ENCODE results near the gene SLC25A33.

DNA sequence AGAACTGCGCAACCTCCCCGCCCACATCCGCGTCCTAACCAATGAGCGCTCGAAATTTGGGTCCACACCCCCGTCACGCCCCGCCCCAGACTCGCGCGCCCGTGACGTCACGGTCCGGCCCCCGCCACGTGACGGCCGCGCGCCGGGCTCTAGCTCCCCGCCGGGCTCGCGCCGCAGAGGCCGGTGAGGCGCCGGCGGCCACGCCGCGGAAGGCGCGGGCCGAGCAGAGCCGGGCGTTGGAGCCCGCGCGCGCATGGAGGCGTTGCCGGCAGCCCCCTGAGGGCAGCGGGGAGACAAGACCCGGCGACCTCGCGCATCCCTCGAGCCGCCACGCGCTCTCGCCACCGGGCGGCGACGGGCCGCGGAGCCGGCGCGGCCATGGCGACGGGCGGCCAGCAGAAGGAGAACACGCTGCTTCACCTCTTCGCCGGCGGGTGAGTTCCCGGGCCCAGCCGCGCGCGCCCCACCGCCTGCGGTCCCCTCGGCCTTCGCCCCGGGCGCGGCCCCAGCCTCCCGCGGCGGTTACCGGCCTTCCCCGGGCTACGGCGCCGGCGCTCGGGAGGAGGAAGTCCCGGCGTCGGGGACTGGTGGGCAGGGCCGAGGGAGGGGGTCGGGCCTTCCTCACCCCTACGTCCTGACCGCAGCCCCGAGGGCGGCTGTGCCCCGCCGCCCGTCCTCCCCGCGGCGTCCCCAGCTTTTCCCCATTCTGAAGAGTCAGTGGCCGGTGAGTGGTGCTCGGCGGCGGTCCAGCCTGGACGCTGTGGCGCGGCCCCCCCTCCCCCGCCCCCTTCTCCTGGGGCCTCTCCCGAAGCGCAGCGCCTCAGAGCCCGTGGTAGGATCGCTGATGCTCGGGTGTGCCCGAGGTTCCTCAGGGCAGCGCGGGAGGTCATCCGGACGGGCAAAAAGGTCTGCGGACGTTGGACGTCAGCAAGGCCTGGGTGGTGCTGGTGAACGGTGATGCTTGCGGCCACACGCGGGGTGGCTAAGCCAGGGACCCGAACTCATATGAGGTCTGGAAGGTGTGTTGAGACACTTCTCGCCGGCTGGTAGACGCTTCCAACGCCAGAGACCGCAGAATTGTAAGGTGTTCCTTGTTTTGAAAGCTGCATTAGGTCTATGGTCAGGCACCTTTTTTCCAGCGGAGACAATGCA, at the start of gene SLC25A33:
Gene SLC25A33, plus strand, starts transcription at position 152 of the 1,152 bp plus-strand sequence.
- PRO-cap: bidirectional peak, plus-strand start at position 176 of the sequence, minus-strand start outside the sequence; bidirectional peak, plus-strand start at position 704 of the sequence, minus-strand start at position 542 of the sequence; unidirectional peak, minus-strand start at position 1,007 of the sequence

DNA sequence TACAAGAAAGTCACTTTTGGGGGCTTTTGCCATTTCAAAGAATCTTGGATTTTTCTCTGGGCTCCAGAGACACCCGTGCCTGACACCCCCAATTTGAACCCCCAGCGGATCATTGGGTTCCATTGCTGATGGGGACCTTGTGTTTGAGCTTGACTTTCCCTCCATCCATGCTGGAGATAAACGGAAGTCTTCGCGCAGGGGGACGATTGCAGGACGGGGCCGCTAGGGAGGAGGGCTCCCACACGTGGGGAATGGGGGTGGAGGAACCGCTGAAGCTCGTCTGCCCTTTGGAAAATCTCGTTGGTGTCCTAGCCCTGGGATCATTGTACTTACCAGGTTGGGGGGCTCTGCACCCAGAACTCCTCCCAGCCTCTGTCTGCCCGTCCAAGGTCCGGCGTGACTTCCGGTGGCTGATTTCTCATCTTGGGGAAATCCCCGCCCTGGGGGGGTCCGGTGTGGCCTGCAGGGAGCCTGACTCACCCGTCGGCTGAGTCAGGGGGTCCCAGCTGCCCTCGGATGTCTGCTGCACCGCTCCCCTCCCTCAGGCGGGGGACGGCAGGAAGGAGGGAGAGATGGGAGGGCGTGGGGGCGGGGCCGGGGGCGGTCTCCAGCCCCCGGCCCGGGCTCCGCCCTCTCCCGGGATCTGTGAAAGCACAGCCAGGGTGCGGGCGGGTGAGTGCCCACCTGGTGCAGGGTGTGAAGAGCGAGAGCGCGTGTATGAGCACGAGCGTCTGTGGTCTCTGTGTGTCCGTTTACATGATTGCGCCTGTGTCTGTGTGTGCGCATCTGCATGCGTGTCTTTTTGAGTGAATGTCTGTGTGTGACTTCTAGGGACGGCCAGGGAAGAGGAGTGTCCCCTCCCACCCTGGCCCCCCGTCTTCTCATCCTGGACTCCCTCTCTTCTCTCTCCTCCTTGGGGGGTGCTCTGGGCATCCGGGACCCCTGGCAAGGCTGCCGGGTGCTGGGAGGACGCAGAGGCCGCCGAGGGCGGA, 35.8 kb downstream of the PIK3CD start:
- PRO-cap: no peak

- PRO-cap: no peak
Observed at GRCh38 chr1:9688659-9688961, 37.1 kb downstream of the PIK3CD start.

DNA sequence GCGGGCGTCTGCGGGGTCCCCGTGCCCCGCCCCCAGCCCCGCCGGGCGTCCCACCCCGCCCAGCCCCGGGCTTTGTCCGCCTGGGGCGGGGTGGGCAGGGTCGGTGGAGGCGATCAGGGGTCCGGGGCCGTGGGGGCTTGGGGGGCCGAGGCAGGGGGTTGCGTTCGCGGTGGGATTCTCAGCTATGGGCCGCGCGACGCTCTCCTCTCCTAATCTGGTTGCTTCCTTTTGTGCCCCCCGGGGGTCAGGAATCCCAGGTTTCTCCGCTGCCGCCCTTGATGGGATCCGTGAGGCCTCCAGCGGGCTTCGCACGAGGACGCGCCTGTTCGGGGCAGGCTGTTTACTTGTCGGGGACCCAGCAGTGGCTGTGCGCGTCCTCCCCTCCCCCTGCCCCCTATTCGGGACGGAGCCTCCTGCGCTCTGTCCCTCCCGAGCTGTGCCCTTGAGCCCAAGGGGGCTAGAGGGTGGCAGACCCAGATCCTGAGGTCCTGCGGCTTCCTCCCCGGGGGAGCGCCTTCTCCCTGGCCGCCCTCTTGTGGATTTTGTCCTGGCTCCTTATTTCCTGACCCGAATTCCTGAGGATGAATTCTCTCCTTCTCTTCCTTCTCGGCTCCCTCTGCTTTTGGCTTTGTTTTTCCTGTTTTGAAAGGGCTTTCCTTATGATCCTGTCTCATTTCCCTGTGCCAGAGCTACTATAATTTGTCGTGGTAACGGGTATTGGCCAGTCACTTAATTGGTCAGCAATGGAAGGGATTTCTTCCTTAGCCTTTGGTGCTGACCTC, 38.4 kb downstream of the PIK3CD start:
- PRO-cap: no peak

GRCh38 chr1:9716989-9718344, 65.9 kb downstream of the PIK3CD start:
- PRO-cap: bidirectional peak, plus-strand start at chr1:9717846, minus-strand start at chr1:9717547

DNA sequence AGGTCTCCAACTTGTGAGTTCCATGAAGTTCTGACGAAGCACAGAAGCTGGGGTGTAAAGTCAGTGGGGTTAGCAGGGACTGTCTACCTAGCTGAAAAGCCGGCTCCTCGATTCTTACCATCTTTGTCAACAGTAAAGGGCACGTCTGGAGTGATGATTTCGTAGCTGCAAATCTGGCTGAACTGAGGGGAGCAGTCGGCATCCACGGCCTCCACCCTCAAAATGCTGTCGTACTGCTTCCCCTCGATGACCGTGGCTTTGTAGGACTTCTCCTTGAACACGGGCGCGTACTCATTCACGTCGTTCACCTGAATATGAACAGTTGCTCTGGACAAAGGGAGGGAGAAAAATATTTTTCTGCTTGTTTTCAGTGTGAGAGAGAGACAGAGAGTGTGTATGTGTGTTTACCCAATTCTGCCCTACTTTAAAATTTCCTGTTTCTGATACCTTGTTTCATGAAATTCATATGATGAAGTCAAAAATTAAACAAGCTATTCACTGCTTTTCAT, 72.4 kb downstream of the CLSTN1 start:
- PRO-cap: no peak

GRCh38 chr1:9847868-9848524, 24.2 kb upstream of the CLSTN1 start:
- PRO-cap: no peak

DNA sequence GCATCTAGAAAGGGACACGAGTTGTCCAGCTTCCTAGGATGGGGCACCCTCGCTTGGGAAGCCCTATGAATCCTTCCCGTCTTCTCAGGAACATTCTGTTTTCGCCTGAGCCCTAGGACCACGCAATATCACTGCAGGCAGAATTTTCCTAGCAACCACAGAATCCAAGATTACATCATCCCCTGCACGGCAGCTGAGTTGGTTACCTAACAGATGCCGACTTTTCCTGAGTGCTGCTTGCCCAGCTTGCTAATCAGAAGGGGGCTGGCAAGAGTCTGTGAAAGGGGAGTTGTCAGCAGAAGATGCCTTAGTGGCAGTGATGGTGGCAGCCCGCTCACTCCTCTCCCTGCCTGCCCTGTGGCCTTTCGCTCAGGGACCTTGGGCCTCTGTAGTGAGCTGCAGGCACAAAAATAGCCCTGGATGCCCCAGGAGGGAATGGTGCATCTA, 28.7 kb upstream of the CLSTN1 start:
- PRO-cap: no peak

DNA sequence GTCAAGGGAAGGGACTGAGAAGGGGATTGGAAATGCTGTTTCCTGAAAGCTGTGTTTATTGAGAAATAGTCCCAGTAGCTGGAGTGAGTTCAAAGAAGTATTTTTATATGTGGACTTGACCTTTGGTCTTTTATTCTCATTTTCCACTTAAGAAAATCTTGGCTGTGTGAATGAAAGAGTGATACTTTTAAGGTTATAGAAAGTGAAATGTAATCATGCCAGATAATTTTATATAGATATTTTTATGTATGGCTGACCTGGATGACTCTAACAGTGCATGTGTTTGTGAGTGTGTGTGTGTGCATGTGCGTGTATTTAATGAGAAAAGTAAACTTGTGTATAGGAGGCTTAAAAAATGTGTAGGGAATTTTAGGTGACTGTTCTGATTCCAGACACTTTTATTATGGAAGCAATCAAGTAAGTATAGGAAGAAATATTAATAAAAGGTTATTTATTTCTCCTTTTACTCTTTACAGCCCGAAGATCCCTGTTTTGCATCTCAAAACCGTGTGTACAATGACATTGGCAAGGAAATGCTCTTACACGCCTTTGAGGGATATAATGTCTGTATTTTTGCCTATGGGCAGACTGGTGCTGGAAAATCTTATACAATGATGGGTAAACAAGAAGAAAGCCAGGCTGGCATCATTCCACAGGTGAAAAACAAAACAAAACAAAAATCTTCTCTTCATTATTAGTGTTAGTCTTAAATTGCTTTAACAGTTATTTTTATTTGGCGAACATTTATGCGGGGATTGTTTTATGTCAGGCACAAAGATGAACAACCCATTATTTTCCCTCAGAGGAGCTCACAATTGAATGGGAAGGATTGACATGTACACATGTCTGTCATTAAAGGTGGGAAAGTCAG, 47.9 kb downstream of the KIF1B start:
- PRO-cap: no peak

DNA sequence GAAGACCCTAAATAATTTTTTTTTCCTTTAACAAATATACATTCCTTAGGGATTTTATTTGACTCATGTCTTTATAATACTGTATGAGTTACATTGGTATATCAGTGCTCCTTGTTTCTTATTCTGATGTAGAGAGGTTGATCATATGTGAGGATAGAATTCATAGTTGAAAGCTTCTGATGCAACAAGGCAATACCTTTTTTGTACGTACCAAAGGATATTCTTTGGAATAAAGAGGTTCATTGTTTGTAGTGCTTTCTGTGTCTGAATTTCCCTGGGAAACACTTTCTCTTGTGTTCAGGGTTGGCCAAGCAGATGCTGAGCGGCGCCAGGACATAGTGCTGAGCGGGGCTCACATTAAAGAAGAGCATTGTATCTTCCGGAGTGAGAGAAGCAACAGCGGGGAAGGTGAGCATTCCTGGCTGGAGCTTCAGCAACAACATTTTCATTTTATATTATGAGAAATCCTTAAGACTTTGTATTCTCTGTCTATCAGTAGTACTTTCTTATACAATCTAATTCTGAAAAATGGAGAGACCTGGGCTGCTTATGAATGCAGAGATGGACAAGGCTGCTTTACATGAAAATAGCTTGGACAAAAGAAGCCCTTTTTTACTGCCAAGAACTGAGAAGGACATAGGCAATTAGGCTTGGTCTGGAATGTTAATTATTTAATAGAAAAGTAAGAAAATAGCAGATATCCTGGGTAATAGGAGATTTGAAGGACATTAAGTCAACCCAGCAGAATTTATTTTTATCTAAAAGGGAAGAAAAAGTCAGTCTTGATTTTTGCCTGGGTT, 85.2 kb downstream of the KIF1B start:
- PRO-cap: no peak

GRCh38 chr1:10628723-10629151, 154.0 kb downstream of the PEX14 start:
- PRO-cap: no peak

DNA sequence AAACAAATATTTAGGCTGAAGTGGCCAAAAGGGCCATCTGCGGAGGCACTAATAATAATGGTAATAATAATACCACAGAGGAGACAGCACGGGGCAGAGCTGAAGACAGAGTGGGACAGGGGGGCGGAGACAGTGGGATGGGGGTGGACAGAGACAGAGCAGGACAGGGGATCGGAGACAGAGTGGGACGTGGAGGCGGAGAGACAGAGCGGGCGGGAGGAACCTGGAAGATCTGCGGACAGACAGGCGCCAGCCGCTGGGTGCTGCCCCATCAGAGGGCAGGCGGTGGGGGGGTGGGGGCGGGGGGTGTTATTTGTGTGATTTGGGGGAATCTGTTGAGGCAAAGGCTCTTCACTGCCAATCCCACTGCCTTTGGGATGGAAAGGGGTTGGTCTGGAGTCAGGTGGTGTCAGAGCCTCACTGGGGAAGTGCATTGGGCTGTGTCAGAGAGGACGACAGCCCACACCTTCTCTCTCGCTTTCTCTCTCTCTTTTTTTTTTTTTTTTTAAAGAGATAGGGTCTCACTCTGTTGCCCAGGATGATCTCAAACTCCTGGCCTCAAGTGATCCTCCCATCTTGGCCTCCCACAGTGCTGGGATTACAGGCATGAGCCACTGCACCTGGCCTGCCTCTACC, 138.8 kb downstream of the CASZ1 start:
- PRO-cap: no peak

- PRO-cap: no peak
Observed at GRCh38 chr1:10691493-10692120, 104.8 kb downstream of the CASZ1 start.

- PRO-cap: no peak
Observed at GRCh38 chr1:10695399-10695707, 101.1 kb downstream of the CASZ1 start.

DNA sequence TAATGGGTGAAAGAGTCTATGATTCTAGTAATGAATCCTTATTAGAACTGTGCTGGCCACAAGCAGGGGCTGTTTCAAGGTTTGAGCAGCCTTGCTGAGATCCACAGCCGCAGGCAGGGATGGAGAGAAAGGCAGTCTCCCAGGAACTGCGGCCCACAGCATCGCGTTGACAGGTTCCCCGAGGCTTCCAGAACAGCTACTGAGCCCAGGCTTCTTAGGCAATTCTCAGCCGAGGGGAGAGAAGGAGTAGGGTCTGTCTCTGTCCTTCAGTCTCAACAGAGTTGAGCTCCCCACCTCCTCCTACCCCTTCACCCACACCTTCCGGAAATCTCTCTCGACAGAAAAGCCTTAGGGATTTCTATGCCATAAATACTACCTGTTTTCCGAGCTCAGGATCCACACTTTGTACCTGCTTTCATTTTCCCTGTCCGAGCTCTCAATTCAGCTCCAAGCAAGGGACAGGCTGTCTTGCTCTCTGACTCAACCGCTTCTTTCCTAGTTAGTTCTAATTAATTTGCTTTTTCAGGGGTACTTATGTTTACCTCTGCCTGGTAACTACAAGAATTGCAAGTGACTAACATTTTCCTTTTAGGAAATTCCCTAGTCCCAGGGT, 6.7 kb upstream of the CASZ1 start:
- PRO-cap: no peak

- PRO-cap: no peak
Observed at GRCh38 chr1:10862668-10863187, 66.3 kb upstream of the CASZ1 start.

GRCh38 chr1:10969319-10969825, 12.5 kb downstream of the C1orf127 start:
- PRO-cap: no peak

GRCh38 chr1:11054214-11055409, 5.2 kb downstream of the SRM start:
- PRO-cap: no peak

GRCh38 chr1:11060106-11060639, 355 bp upstream of the SRM start:
- PRO-cap: bidirectional peak, plus-strand start at chr1:11060213, minus-strand start at chr1:11060018; bidirectional peak, plus-strand start at chr1:11060464, minus-strand start at chr1:11060425

- PRO-cap: no peak
Observed at GRCh38 chr1:11321657-11322044, 48.7 kb downstream of the UBIAD1 start.